HT1080 (cell line): ENCODE measurements around a stretch of chr12.

DNA sequence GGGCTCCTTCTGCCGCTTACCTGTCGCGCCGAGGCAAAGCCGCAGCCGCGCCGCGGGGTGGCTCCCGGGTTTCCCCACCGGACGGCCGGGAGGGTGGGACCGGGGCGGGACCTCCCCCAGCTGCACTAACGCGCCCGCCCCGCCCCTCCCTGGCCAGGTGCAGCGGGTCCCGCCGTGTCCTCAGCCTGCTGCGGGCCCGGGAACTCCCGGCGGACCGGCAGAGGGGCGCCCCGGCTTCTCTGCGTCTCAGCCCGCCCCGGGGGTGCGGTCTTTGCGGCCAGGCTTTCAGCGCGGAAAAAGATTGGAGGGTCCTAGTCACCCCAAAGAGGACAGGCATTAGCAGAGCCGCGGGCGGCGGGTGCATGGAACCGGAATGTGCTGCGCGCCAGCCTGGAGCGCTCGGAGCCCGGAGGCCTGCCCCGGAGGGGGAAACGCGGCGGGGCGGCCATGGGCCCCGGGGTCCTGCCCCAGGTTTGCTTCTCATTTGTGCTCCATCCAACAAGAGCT is 428 bp upstream of the GALNT6 start:
RAMPAGE:
- cytosol, long total RNA = no peak
- long total RNA = start-site peak on the plus strand centred at position 154 of the sequence, 5 bp wide, 5 reads
- nucleus, long total RNA = no peak

GRCh38 chr12:51403436-51404373 is 12.5 kb upstream of the GALNT6 start:
RAMPAGE:
- cytosol, long total RNA = no peak
- long total RNA = no peak
- nucleus, long total RNA = no peak

DNA sequence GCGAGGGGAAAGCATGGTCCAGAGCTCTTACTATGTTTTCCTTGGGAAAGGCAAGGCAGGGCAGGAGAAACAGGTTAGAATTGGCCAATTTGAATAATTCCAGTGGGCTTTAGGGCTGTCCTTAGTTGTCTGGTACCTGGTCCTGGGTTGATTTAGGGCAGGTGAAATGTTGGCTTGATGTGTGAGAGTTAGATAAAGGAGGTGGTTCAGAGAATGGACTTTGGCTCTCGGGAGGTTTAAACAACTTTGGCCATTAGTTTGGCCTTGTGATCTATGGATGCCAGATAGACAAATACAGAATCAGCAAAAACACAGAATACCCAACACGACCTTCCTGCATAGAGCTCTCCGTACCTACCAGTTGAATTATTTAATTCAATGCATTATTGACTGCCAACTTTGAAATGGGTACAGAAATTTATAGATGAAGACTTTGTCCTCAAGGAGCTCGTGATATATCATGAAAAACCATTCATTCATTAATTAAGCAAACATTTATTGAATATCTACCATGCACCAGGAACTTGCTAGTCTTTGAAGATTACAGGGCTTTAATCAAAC is 35.1 kb downstream of the SCN8A start:
RAMPAGE:
- cytosol, long total RNA = no peak
- long total RNA = no peak
- nucleus, long total RNA = no peak

GRCh38 chr12:51674976-51675431 is 84.0 kb downstream of the SCN8A start:
RAMPAGE:
- cytosol, long total RNA = no peak
- long total RNA = no peak
- nucleus, long total RNA = no peak

GRCh38 chr12:51752492-51752778 is 62.3 kb downstream of the TMDD1 start:
RAMPAGE:
- cytosol, long total RNA = no peak
- long total RNA = no peak
- nucleus, long total RNA = no peak

RAMPAGE:
- cytosol, long total RNA = no peak
- long total RNA = no peak
- nucleus, long total RNA = no peak
Observed at GRCh38 chr12:51820037-51820303, 5.2 kb upstream of the TMDD1 start.

DNA sequence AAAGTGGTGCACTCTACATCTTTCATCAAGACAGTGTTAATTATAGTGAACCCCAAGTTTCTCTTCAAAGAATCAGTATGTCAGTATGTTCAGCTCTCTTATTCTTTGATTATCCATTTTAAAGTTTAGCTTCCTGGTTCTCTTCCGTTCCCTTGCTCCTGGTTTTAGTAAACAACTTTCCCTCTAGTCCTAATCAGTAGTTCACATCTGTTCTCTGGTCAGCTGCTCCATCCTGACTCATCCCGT is 3.4 kb upstream of the ANKRD33 start:
RAMPAGE:
- cytosol, long total RNA = no peak
- long total RNA = no peak
- nucleus, long total RNA = no peak

RAMPAGE:
- cytosol, long total RNA = no peak
- long total RNA = no peak
- nucleus, long total RNA = no peak
Observed at GRCh38 chr12:51907760-51907941, 347 bp downstream of the ACVRL1 start.

RAMPAGE:
- cytosol, long total RNA = no peak
- long total RNA = no peak
- nucleus, long total RNA = no peak
Observed at GRCh38 chr12:51953586-51953987, 2.1 kb downstream of the ACVR1B start.

DNA sequence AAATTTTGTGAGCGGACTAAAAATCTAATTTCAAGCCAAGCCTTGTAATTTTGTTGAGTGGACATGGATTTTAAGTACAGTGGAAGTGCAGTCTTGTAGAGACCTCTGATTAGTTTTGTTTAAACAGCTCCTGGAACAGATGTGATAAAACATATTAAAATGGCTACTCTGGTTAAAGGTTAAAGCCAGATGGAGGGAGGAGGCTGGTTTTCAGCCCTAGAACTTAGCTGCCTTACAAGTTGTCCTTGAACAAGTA is 2.9 kb downstream of the ACVR1B start:
RAMPAGE:
- cytosol, long total RNA = no peak
- long total RNA = no peak
- nucleus, long total RNA = no peak

DNA sequence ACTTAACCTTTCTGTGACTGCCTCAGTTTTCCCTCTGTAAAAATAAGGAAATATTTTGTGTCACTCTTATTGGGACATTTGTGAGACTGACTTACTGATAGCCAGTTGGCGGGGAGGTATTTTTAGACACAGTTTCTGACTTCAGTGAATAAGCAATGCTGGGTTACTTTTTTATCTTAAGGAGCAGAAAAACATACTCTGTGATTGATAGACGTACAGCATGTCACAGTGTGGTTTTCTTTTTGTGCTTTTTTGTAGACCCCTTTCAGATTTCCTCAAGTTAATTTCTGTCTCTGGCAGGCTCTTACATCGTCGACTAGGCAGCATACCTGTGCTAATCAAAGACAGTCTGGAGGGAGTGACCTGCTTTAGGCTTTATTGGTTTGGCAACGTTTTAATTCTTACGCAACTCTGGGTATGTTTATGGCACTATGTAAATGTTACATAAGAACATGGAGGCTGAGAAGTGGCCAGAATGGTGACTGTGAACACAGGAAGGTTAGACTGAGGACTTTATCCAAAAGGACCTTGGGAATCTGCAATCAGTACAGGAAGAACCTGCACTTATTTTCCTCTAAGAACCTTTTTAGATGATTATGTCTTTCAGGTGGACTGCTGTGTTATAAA is 3.3 kb downstream of the ACVR1B start:
RAMPAGE:
- cytosol, long total RNA = no peak
- long total RNA = no peak
- nucleus, long total RNA = no peak

GRCh38 chr12:51992265-51992762 is 14.4 kb upstream of the TAMALIN start:
RAMPAGE:
- cytosol, long total RNA = no peak
- long total RNA = no peak
- nucleus, long total RNA = no peak

DNA sequence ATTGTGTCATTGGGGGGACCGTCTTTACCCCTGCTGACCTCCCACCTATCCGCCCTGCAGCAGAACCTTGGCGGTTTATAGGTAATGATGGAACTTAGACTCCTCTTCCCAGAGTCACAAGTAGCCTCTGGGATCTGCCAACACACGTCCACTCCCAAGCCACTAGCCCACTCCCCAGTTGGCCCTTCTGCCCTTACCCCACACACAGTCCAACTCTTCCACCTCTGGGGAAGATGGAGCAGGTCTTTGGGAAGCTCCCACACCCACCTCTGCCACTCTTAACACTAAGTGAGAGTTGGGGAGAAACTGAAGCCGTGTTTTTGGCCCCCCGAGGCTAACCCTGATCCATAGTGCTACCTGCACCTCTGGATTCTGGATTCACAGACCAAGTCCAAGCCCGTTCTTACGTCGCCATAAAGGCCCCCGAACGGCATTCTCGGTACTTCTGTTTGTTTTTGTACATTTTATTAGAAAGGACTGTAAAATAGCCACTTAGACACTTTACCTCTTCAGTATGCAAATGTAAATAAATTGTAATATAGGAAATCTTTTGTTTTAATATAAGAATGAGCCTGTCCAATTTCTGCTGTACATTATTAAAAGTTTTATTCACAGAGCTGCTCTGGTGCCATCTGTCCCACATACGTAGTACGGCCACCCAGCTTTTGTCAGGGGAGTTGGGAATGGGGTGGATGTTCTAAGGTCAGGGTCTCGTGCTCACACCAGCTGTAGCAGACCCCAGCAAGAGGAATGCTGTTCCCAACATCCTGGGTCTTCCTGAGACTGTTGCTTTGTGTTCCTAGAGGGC is 10.1 kb upstream of the TAMALIN start:
RAMPAGE:
- cytosol, long total RNA = no peak
- long total RNA = no peak
- nucleus, long total RNA = no peak

DNA sequence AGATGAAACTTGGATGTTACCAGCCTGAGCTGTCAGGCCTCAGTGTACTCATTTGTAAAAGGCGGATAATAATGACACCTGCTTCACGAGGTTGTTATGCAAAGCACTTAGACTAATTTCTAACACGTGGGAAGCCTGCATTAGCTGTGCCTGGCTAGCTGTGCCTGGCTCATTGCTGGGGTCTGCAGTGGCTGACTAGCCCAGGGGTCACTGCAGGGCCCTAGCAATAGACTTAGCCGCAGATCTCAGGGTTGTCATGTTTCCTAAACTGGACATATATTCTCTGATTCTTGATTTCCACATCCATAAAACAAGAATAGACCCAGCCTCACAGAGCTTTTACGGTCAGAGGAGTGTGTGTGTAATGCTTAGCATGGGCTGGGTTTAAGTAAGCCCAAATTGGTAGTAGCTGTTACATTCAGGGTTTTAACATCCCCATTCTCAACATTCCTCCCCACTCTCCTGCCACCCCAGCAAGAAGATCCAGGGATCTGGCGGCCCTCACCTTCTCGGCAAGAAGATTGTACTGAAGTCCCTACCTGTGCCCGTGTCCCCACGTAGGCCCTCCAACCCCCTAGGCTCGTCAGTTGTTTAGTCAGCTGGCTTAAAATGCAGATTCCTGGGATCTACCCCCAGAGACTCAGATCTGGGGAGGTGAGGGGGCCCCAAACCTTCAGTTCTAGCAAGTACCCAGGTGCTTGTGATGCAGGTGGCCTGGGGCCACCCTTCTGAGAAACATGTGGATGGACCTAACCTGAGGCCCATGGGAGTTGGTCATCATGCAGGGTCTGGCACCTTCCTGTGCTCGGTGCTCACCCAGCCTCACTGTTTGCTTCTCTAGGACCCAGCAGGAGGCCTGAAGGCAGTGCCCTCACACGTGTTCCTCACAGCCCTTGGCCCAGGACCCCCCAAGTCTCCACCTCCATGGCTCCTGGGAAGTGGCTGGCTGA is 8.6 kb downstream of the NR4A1 start:
RAMPAGE:
- cytosol, long total RNA = no peak
- long total RNA = no peak
- nucleus, long total RNA = no peak

DNA sequence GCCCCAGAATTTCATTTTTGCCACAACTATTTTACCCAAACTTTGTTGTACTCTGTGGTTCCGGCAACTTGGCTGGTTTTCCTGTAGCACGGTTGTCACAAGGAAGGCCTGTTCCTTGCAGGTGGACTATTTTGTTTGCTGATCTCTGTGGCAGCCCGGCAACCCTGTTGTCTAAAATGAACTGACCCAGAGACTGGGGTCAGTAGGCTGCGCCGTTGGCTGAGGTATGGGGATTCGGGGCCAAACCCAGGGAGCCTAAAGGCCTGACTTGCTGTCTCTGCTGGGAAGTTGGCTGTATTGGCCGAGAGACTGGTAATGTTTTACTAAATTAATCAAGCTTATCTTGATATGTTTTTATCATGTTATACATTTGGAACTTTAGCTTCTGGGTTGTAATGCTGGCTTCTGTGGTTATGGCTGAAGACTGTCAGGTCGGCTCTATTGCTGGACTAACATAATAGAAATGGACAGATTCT is 13.9 kb downstream of the SMIM41 start:
RAMPAGE:
- cytosol, long total RNA = no peak
- long total RNA = no peak
- nucleus, long total RNA = no peak

RAMPAGE:
- cytosol, long total RNA = no peak
- long total RNA = no peak
- nucleus, long total RNA = no peak
Observed at GRCh38 chr12:52115748-52115978, 36.2 kb downstream of the SMIM41 start.

DNA sequence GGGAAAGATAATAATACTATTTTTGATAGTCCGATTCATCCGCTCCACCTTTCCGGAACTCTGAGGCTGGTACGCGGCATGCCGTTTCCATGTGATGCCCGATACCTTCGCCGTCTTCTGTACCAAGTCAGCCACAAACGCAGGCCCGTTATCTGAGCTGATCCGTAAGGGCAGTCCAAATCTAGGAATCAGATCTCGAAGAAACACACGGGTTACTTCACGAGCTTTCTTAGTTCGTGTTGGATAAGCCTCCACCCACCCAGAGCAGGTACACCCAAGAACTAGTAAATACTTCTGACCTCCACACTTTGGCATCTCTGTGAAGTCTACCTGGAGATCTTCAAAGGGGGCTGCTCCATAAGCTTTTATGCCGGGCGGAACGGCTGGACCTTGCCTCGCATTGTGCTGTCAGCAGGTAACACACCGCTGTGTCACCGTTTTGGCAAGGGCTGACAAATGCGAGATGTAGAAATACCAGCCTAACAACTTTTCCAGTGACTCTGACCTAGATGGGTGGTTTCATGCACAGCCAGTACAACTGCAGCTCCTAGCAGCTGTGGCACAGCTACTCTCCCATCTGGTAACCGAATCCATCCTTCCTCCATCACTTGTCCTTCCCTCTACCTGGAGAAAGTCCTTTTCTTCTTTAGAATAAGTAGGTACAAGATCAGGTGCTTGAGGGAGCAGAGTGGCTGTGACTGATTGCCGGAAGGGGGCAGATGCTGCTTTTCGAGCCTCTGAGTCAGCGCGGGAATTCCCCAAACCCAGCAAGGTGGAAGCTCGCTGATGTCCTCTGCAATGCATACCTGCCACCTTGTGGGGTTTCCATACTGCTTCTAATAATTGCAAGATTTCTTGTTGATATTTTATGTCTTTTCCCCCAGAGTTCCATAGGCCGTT is 36.7 kb downstream of the SMIM41 start:
RAMPAGE:
- cytosol, long total RNA = no peak
- long total RNA = no peak
- nucleus, long total RNA = no peak

GRCh38 chr12:52151481-52152721 is 39.9 kb downstream of the KRT80 start:
RAMPAGE:
- cytosol, long total RNA = no peak
- long total RNA = no peak
- nucleus, long total RNA = no peak

GRCh38 chr12:52207938-52208371 is 16.1 kb upstream of the KRT80 start:
RAMPAGE:
- cytosol, long total RNA = no peak
- long total RNA = no peak
- nucleus, long total RNA = no peak

DNA sequence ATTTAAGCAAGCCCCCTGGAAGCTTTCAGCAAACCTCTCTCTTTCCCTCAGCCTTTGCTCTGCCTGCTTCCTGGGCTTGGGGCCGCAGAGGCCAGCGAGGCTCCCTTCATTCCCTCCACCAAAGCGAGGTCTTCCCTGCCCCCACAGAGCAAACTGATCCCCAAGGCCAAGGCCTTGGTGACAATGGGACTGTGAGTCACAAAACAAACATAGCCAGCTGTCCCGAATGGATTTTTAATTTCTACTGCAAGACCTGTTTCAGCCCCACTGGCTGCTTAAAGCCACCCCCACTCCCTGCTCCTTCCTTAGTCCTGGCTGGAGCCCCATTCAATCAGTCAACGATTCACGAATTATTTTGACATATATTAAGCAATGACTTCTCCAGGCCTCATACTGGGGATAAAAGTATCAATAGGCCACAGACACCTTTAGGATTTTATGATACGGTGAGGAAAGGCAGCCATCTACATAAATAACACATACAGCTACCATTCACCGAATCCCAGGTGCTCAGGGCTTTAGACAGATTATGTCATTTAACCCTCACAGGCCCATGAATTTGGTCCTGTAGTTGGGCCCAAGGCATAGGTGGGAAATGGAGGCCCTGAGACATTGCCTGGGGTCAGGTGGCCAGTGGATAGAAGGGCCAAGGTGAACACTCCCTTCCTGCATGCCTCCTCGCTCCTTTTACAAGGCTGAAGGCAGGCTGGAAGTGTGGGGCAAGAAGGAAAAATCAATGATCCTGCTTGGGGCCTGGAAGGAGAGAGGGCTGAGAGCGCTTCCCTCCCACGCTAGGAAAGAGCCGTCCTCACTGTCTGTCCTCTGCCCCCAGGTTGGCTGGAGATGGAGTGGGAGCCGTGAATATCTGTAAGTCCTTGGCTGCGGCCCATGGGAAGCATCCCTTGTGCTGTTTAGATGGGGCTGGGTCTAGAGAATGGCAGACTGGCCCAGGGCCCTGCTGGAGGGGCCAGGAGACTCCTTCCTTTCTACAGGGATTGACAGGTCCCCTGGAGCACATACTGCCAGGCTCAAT is 14.6 kb downstream of the KRT7 start:
RAMPAGE:
- cytosol, long total RNA = no peak
- long total RNA = no peak
- nucleus, long total RNA = no peak